Measurements from ENCODE around the genes HSPB3 and MCIDAS.

DNA sequence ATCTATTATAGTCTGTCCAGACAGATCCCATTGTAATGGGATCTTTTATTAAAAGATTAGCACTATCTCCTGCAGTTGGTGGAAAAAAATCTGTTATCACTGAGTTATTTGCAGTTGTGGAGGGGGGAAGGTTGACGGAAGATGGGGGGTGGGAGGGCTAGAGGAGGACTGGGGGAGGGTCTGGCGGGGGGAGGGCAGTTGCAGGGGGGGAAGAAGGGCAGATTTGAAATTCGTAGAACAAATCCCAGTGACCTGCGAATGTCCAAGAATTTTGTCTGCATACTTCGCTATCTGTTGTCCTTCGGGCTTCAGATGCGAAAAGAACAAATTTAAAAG is 1.4 kb upstream of the FST start:
- PRO-cap, 3 experiments: no peak in any of the 3 experiments
- RAMPAGE, long total RNA: no peak
- RRBS, 2 experiments: no CpG with 5 or more reads among the region's 7 CpGs

GRCh38 chr5:53479486-53480044 is 864 bp upstream of the FST start:
- PRO-cap, 3 experiments: peak in 2 of 3 experiments; most common plus-strand start chr5:53479762 (in 2); most common minus-strand start chr5:53479749 (in 1)
- RAMPAGE, long total RNA: no peak
- RRBS, 2 experiments: 2% methylated on average over 21 of the region's 44 CpGs

DNA sequence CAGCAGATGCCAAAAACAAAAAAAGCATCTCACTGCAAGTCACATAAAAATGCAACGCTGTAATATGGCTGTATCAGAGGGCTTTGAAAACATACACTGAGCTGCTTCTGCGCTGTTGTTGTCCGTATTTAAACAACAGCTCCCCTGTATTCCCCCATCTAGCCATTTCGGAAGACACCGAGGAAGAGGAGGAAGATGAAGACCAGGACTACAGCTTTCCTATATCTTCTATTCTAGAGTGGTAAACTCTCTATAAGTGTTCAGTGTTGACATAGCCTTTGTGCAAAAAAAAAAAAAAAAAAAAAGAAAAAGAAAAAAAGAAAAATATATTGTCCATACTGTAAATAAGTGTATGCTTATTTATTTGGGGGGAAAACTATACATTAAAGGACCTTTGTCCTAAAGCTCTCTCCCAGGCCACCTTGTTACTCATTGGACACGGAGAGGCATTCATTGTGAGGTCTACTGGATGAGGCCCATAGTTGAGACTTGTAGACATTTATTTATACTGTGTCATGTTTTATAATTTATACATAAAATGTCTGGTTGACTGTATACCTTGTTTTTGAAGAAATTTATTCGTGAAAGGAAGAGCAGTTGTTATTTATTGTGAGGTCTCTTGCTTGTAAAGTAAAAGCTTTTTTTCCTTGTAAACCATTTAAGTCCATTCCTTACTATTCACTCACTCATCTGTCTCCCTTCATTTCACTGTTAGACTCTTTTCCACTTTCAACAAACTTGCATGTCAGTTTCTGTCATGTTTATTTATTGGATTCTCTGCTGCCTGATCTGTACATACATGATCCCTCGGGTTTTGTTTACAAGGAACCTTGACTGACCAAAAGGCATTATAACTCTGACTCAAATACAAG is 5.6 kb downstream of the FST start:
- PRO-cap, 3 experiments: no peak in any of the 3 experiments
- RAMPAGE, long total RNA: no peak
- RRBS, 2 experiments: no CpG with 5 or more reads among the region's 8 CpGs

GRCh38 chr5:53616126-53616478 is 55.7 kb downstream of the NDUFS4 start:
- PRO-cap, 3 experiments: no peak in any of the 3 experiments
- RAMPAGE, long total RNA: no peak
- RRBS, 2 experiments: no CpG with 5 or more reads among the region's 1 CpG

DNA sequence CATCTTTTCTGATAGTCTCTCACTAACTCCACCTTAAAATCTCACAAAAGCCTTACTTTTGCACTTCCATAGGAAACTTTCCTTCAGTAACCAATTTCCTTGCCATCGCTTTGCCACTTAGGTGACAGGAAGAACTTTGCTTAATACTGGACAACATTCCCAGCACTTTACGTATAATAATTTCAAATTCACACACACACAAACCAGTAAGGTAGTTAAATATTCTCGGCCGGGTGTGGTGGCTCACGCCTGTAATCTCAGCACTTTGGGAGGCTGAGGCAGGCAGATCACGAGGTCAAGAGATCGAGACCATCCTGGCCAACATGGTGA is 306.4 kb downstream of the ARL15 start:
- PRO-cap, 3 experiments: no peak in any of the 3 experiments
- RAMPAGE, long total RNA: no peak
- RRBS, 2 experiments: no CpG with 5 or more reads among the region's 7 CpGs

DNA sequence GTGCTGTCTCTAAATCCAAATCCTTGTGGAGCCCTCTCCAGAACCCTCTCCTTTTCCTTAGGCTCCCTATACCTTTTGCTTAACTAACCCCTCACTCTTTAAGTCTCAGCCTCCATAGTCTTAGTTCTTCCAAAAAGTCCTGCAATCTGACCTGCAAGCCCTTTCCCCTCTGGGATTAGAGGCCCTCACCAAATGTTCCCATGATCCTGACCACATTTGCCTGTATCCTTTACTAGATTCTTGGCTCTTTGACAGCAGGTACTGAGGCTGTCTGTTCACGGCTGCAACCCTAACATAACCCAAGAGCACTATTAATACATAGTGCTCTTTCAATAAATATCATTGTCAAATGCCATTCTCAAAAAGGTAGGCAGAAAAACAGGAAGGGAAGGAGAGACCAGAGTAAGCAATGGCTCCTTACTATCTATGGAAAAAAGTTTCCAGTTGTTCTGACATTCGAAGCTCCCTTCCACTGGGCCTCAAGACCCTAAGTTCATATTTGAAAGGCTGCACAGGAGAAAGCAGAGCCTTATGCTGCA is 78.3 kb downstream of the ARL15 start:
- PRO-cap, 3 experiments: no peak in any of the 3 experiments
- RAMPAGE, long total RNA: no peak
- RRBS, 2 experiments: no CpG with 5 or more reads among the region's 2 CpGs

DNA sequence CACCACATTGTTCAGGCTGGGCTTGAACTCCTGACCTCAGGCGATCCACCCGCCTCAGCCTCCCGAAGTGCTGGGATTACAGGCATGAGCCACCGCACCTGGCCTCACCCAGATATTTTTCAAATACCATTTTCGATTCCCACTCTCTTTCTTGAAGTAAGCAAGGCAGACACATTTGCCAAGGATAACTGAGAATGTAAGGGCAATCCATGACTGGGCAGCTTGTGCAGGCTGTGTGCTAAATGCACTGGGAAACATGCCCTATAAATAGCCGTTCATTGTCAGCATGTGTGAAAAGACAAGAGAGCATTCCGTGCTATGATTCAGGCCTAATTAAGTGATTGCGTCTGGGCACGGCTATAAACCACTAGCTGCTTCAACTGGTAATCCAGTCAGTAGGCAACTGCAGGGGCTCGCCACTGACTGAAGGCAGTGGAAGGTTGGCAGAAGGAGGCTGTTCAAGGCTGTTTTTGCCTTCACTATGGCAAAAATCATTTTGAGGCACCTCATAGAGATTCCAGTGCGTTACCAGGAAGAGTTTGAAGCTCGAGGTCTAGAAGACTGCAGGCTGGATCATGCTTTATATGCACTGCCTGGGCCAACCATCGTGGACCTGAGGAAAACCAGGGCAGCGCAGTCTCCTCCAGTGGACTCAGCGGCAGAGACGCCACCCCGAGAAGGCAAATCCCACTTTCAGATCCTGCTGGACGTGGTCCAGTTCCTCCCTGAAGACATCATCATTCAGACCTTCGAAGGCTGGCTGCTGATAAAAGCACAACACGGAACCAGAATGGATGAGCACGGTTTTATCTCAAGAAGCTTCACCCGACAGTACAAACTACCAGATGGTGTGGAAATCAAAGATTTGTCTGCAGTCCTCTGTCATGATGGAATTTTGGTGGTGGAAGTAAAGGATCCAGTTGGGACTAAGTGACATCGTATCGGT is at the start of gene HSPB3:
TSS of gene HSPB3 (plus strand) at position 391 of the 946 bp plus-strand sequence.
- PRO-cap, 3 experiments: peak in 2 of 3 experiments; most common plus-strand start position 391 of the sequence (in 2); most common minus-strand start position 240 of the sequence (in 1)
- RAMPAGE, long total RNA: start-site peak on the plus strand centred at position 375 of the sequence, 109 bp wide, 2,447 and 1,133 reads in 2 replicates
- RRBS, 2 experiments: no CpG with 5 or more reads among the region's 24 CpGs

DNA sequence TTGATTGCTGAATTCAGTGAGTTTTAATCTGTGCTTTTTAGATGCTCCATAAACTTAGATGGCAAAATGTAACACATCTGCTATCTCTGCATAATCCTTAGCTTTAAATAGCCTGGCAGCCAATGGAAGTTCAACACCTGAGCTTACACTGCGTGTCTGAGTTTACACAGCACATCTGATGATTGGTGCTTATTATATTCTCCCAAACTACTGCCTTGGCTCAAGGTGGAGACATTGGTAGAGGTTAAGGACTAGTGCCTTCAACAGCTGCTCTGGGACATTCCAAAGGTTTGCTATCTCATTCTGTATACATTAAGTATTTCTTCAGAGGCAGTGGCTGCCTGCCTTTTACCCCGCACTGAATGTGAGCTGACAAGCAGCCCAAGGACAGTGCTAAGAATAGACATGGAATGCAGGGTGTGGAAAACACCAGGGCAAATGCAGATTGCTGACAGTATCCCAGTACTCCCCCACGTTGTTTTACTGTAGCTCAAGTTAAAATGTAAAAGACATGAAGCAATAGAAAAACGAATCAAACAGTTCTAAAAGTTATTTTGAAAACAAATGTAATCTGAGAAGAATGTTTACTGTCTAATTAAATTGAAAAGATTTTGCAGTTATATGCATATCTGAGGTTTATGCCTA is 1.6 kb downstream of the HSPB3 start:
- PRO-cap, 3 experiments: peak in 3 of 3 experiments; most common plus-strand start position 443 of the sequence (in 2); most common minus-strand start position 360 of the sequence (in 2)
- RAMPAGE, long total RNA: no peak
- RRBS, 2 experiments: no CpG with 5 or more reads among the region's 4 CpGs

- PRO-cap, 3 experiments: no peak in any of the 3 experiments
- RAMPAGE, long total RNA: no peak
- RRBS, 2 experiments: no CpG with 5 or more reads among the region's 1 CpG
These were observed 3.4 kb downstream of the SNX18 start for GRCh38 chr5:54520989-54521351.

DNA sequence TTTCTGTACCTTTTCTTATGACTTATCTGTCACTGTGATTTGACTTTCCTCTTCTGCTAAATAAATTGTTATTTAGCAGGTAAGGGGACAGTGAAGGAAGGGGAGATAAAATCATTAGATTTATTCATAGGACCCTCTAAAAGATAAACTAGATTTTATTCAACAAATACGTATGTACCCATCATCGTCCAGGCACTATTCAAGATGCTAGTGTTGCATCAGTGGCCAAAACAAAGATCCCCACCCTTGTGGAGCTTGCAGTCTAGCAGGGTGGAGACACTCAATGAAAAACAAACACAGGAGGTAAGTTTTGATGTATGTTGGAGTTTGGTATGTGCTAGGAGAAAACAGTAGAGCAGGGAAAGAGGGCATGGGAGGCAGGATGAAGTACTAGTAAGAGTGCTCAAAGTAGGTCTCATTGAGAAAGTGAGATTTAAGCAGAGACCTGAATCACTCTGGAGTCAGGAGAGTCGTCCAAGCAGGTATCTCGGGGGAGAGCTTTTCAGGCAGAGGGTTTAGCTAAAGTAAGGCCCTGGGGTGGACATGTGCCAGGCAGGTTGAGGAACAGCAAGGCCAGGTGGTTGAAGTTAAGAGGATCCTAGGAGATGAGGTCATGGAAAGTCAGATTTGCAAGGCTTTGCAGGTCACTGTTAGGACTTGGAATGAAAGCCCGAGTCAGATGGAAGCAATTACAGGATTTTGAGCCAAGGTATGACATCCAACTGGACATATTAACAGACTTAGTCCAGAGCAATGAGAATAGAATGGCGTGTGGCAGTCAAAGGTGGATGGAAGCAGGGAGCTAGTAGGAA is 9.1 kb downstream of the SNX18 start:
- PRO-cap, 3 experiments: no peak in any of the 3 experiments
- RAMPAGE, long total RNA: no peak
- RRBS, 2 experiments: no CpG with 5 or more reads among the region's 6 CpGs

DNA sequence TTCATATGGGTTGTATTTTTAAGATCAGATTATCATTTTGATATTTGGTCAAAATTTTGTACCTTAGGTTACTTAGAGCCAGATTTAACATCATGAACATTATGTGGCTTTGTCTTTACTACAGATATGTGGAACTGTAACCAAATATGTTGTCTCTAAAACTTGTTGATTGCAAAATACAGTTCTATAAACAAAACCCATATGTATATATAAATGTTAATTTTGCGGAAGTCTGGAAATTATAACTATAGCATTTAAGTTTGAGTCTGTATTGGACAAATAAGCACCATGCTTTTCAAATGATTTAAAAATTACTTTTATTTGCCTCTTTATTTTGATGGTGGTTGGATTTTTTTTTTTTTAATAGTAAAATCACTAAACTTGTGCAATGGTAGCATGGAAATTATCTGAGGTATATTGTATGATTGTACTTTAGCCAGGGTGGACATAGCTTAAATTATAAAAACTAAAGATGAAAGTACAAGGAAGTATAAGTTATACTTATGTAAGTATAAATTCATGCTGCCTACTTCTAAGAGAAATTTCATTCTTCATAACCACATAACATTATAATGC is 27.6 kb downstream of the SNX18 start:
- PRO-cap, 3 experiments: no peak in any of the 3 experiments
- RAMPAGE, long total RNA: no peak
- RRBS, 2 experiments: no CpG with 5 or more reads among the region's 1 CpG

DNA sequence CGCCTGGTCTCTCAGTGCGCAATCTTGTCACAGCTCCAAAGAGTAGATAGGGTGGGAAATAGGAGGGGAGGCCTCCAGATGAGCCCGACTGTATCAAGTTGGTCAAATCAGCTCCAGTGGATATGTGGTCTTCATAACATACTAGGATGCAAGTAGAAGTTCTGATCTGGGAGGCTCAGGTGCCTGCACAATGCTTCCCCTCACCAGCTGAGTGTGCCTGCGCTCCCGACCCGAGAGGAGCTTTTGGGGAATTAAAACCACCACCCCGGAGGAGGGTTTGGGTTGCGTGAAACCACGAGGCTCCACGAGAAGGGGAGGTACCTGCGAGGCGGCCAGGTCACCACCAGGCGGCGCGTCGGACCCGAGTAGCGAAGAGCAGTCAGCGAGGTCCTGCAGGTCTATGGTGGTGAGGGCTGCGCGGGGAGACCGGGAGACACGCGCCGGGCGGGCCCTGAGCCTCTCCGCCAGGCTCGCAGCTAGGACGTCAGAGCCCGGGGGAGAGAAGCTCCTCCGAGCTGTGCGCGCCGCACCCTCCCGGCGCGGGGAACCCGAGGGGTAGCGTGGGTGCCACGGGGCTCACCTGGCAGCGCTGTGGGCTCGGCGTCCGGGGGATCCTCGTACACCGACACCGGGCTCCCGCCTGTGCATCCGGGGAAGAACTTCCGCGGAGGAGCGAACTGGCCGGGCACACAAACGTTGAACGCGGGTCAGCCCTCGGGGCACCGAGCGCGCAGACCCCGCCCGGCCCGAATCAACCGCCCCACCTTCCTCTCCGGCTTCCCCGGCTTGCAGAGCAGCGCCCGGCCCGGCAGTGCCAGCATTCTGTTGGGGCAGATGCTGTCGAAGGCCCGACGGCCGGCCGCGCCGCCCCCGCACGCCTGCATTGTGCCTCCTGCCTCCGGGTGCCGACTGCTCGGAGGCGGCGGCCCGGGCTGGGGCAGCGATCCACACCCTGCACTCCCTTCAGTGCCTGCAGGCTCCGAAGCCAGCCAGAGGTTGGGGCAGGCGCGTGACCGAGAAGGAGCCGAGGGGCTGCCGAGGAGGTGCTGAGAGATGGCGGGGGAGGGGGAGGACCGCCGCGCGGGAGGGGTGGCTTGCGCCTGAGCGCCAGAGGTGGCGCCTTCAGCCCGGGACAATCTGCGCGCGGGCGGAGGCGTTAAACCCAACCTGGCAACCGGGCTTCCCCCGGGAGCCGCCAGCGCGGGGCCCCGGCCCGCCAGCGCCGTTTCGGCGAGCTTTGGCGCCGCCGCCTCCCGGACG is at the start of gene MCIDAS:
TSS of gene MCIDAS (minus strand) at position 1,061 of the 1,260 bp plus-strand sequence.
- PRO-cap, 3 experiments: no peak in any of the 3 experiments
- RAMPAGE, long total RNA: no peak
- RRBS, 2 experiments: 3 to 4% methylated on average over 58 of the region's 121 CpGs

DNA sequence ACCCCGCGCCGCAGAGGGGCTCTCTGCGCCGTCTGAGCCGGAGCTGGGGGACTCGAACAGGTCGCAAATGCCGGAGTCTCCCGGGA is 278 bp downstream of the CCNO start:
- PRO-cap, 3 experiments: no peak in any of the 3 experiments
- RAMPAGE, long total RNA: no peak
- RRBS, 2 experiments: 2% methylated on average over 7 of the region's 10 CpGs

DNA sequence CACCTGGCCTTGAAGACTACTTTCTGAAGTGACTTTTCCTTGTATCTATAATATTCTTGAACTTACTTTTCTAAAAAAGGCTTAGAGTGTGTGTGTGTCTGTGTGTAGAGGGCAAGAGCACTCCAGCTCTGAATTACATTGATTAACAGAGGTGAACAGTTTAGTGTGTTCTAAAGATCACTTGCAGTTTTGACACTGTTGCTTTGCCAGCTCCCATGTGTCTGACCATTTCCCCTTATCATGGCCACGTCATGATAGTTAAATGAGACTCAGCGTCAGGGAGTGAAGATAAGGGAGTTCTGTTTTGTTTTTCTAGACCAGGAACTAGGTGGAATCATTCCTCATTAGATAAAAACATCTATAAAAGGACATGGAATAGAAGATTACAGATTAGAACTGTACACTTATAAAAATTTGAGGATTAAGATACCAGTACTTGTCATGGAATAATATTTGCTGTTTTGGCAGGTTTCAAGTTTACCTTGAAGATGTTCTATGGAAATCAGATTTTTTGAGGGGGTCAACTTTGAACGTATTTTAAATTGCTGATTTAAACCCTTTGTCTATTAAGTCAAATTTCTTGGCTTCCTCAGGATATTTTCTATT is 82.7 kb downstream of the MTREX start:
- PRO-cap, 3 experiments: no peak in any of the 3 experiments
- RAMPAGE, long total RNA: no peak
- RRBS, 2 experiments: no CpG with 5 or more reads among the region's 3 CpGs

DNA sequence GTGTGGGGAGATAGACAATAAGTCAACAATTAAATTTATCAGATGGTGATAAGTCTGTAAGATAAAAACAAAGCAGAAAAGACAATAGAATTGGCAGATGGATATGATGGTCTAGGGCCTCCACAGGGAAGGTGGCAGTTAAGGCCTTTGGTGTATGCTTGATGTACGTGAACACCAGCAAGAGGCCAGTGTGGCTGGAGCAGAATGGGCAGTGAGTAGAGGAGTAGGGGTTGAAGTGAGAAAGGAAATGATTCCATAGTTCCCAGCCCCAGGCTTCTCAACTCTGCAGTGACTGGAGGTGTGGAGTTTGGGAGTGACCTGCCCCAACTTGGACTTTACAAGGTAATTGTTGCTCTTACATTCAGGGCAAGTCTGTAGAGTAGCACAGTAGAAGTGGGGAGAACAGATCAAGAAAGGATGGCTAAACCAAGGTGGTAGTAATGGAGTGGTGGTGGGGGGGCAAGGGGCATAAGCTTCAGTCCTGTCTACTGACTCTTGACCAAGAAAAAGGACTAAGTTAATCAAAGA is 111.4 kb downstream of the PLPP1 start:
- PRO-cap, 3 experiments: no peak in any of the 3 experiments
- RAMPAGE, long total RNA: no peak
- RRBS, 2 experiments: no CpG with 5 or more reads among the region's 1 CpG

DNA sequence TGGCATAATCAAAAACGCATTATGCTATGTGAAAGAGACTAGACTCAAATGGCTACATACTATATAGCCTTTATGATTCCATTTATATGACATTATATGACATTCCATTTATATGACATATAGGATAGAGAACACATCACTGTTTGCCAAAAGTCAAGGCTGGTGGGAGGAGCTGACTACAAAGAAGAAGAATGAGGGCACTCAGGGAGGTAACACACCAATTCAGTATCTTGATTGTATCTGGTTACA is 24.6 kb downstream of the PLPP1 start:
- PRO-cap, 3 experiments: no peak in any of the 3 experiments
- RAMPAGE, long total RNA: no peak
- RRBS, 2 experiments: no CpG with 5 or more reads among the region's 1 CpG

GRCh38 chr5:55533965-55534149 is 907 bp downstream of the PLPP1 start:
- PRO-cap, 3 experiments: no peak in any of the 3 experiments
- RAMPAGE, long total RNA: no peak
- RRBS, 2 experiments: no CpG with 5 or more reads among the region's 4 CpGs

DNA sequence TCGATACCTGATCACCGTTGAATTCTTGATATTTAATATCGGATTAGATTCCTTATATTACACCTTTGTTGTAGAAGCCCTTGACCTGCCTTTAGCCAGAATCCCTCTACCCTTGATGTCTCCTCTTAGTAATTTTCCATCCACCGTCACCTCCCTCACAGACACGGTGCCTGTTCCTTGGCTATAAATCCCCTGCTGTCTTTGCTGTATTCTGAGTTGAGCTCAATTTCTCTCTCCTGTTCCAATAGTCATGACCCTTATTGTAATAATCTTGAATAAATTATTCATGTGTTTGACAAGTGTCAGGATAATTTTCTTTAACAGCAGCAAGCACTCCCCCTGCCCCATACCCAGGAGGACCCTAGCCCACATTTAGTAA is 808 bp upstream of the PLPP1 start:
- PRO-cap, 3 experiments: no peak in any of the 3 experiments
- RAMPAGE, long total RNA: no peak
- RRBS, 2 experiments: no CpG with 5 or more reads among the region's 5 CpGs

DNA sequence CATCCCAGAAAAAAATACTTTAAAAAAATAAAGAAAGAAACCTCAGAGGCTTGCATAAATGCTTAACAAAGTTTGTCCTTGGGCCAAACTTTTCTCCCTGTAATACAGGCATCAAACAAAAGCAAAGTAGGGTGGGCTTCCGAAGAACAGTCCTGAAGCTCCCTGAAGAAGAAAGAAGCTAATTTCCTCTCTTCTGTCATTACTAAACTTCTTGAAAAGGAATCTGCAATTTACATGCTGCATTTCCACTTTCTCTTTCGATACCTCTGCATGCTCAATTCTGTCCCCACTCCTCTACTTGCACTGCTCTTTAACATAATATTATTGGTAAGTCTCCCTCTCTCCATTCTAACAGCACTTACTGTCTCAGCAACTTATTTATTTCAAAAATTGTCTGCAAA is 3.8 kb upstream of the PLPP1 start:
- PRO-cap, 3 experiments: no peak in any of the 3 experiments
- RAMPAGE, long total RNA: no peak
- RRBS, 2 experiments: no CpG with 5 or more reads among the region's 2 CpGs

DNA sequence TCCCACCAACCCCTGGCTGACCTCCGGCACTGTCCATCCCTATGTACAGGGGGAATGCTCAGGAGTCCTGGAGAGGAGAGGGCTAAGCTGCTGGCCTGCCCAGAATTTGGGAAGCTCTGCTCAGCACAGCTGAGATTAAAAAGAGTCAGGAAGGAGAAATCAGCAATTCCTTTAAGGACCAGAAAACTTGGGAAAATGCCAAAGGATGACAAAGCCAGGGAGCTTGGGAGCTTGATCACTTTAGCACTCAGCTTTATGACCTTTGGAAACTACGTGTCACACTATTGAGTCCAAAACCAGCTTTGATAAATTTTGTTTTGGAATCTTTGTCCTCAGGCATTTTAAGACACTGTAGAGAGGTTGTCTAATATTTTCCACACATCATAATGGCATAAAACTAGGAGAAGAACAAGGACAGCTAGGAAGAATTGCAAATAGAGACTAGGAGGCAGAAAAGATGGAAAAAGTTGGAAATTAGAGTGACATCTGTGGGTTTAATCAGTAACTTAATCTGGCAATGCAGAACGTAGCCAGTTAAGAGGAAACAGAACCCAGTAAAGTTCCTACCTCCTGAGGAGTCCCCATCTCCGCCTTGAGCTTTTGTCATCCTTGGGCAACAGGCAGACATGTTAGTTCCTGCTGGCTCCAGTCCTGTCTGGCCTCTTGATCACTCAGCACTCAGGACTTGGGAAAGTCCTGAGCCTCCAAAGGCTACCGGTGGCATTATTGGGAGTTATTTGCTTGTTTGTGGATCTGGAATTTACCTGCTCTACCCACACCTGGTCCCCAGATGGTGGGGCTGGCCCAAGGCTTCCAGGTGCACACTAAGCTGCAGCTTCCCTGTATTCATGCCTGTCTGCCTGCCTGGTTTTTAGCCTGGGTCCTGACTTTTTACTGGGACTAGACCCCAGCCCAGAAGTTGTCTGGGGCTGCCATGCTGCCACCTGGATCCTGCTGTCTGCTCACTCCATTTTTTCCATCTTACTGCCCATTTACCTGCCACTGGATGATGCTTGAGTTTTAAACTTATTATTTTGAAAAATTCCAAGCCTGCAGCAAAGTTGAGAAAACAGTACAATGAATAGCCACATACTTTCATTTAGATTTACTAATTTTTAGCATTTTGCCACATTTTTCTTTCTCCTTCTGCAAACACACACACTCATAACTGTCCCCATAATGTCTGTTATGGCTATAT is 62.8 kb upstream of the PLPP1 start:
- PRO-cap, 3 experiments: no peak in any of the 3 experiments
- RAMPAGE, long total RNA: no peak
- RRBS, 2 experiments: no CpG with 5 or more reads among the region's 5 CpGs